Measurements from ENCODE around the gene ZWILCH.

GRCh38 chr15:65066222-65067406, 1.2 kb downstream of the RASL12 start:
- PRO-cap = bidirectional peak, plus-strand start at chr15:65067241, minus-strand start at chr15:65067076

GRCh38 chr15:65414666-65415753, 7.7 kb downstream of the IGDCC4 start:
- PRO-cap = no peak

DNA sequence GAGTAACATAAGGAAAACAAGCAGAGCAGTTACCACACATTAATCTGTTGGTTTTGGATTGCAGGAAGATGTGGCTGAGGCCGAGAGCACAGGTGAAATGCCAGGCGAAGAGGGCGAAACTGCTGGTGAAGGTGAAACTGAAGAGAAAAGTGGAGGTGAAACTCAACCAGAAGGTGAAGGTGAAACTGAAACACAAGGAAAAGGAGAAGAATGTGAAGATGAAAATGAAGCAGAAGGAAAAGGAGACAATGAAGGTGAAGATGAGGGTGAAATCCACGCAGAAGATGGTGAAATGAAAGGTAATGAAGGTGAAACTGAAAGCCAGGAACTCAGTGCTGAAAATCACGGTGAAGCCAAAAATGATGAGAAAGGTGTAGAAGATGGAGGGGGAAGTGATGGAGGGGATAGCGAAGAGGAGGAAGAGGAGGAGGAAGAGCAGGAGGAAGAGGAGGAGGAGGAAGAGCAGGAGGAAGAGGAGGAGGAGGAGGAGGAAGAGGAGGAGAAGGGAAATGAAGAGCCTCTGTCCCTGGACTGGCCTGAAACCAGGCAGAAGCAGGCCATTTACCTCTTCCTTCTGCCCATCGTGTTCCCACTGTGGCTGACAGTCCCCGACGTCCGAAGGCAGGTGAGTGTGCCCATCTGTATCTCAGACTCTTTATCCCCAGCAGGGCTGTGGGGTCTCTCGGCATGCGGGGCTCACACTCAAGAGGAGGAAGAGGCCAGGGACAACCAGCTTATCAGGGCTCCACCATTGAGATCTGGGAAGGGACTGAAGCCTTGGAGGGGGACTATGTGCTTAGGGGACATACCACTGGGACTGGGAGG, 28.8 kb downstream of the SLC24A1 start:
- PRO-cap = no peak

DNA sequence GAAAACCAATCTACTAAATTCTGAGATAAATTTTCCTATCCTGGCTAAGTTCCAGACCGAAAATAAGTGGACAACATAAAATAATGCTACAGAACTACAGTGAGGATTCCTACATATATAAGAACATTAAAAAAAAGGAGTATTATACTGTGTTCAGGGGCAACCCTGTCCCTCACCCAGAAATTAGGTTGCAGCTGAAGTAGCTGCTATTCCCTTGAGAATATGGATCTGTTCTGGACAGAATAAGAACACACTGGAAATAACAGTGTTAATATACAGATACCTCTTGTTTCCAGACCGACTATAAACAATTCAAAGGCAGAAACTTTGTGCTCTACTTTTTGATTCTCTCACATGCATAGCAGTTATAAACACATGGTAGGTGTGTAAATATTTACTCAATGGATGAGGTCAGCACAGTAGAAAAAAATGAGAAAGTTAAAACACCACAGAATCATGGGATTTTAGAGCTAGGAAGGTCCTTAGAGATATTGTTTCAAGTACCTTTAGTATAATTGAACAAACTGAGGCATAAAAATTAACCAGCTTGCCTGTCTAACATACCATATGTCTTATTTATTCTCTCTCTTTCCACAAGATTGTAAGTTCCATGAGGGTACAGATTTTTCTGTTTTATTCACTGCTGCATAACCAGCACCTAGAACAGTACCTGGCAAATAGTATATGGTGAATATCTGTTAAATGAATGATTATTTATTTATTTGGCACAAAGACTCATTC, 25.2 kb downstream of the DENND4A start:
- PRO-cap = no peak

DNA sequence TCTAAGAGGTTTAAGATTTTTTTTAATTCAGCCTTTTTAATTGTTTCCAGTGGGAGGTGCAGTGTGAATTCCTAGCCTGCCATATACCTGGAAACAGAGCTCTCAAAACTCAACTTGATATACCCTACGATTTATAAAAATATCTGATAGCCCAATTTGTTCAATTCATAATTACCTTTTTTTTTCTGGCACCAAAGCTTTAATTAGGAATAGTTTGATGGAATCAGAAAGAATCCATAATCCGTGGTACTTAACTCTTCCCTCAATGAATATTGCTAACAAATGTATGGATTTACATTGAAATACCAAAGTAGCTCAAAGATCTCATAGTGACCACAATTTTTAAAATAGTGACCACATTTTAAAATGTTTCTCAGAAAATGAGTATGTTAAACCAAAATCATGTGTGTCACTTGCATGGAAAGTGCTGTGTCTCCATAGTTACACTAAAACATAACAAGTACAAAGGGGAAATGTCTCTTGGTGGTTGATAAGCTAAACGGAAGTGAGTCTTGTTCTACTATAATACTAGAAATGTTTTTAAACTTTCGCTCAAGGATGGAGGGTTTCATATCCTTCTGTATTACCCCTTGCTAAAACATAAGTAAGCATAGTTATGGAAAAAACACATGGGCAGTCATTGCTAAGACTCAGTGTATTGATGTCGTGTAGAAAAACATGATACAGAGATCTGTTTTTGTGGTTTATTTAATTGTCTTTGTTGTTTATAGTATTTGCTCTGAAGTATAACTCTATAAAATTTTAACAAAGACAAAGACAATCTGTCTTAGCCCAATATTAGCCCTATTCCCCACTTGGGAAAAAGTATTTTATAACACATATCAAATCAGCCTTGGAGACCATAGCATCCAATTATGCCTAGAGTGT, 26.8 kb upstream of the DENND4A start:
- PRO-cap = no peak

DNA sequence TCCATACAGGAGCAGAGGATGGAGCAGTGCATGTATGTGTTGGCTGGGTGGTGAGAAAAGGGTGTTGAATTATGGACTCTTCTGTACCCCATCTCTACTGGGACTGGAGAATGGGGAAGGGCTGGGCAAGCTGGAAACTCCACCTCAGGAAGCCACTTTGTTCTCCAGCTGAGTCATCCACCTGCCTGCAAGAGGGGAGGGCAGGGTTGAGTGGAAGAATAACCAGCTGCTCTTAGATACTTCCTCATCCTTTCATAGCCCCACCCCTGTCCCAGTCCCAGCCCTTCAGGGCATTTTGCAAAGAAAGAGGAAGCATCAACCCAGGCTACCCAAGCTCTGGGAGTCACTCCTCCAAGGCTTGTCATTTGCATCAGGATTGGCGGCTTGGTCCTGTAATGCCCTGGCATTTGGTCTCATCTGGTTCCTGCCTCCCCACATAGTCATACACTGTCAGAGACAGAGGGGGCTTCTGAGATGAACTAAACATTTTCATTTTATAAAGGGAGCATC, 33.1 kb downstream of the RAB11A start:
- PRO-cap = no peak

GRCh38 chr15:66172131-66172769, 81.3 kb downstream of the MEGF11 start:
- PRO-cap = no peak

- PRO-cap = no peak
Observed at GRCh38 chr15:66252990-66253550, 480 bp downstream of the MEGF11 start.

DNA sequence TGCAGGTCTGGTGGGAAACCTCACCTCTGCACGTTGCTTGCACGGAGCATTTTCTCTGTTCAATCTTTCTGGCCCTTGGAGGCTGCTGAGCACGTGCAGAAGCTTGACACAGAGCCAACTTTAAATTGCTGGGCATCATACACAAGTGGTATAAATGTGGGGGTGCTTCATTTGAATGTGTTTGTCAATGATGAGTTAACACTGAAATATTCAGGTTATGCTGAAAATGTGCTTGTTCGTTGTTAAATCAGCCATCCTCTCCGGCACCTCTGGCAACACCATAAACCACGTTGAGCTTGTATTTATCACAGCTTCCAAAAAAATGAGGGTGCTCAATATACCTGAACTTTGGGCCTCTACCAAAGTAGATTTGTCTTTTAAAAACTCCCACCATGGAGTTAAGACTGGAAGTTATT, 1.1 kb downstream of the DIS3L start:
- PRO-cap = no peak

DNA sequence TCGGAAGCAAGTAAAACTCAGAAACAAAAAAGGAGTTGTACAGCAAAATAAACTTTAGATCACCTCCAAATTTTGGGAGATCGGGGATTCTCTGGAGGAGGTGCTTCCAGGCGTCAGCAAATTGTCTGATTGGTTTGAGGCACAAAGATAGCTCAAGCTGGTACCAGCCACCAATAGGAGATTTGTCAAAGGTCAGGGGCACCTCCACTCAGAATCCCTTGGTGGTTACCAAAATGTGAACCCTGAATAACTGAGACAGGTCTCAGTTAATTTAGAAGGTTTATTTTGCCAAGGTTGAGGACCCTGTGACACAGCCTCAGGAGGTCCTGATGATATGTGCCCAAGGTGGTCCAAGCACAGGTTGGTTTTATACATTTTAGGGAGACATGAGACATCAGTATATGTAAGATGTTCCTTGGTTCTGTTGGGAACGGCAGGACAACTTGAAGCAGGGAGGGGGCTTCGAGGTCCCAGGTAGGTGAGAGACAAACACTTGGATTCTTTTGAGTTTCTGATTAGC, 27.0 kb downstream of the SNAPC5 start:
- PRO-cap = no peak

GRCh38 chr15:66475951-66476809, 21.4 kb downstream of the SNAPC5 start:
- PRO-cap = no peak

DNA sequence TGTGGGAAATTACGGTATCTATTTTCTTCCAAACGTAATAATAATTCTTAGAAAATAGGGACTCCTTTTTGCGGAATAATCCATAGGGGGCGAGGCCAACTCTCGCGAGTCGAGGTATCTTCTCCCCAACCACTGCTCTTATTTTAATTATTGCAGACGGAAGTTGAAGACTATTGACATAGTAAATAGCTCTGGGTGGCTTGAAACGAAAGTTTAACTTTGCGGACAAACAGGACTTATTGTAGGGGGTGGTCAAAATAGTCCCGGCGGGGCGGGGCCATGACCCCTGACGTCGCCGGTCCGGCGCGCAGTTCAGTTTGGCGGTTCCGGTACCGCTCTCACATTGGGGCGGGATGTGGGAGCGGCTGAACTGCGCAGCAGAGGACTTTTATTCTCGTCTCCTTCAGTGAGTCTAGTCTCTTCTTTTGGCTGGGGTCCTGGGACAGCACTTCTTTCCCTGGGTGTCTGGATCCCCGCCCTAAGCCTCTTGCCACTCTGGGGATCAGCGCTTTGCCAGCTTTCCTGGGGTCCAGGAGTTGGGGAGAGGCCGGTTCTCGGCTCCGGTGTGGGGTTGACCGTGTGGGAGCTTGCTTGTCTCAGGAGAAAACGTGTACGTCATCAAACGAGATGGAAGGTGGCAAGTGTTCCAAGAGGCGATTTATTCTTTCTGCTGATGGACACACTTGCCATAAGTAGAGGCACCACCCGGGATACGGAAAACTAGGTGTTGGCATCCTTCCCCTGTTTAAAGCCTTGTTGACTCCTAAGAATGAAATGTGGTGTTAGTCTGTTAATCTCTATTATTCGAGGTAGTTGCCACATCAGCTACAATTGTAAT, at the start of gene ZWILCH:
TSS of gene ZWILCH (plus strand) at position 341 of the 838 bp plus-strand sequence.
- PRO-cap = bidirectional peak, plus-strand start at position 150 of the sequence, minus-strand start outside the sequence; unidirectional peak, plus-strand start at position 341 of the sequence

GRCh38 chr15:66679066-66679509, 22.9 kb upstream of the SMAD6 start:
- PRO-cap = no peak

DNA sequence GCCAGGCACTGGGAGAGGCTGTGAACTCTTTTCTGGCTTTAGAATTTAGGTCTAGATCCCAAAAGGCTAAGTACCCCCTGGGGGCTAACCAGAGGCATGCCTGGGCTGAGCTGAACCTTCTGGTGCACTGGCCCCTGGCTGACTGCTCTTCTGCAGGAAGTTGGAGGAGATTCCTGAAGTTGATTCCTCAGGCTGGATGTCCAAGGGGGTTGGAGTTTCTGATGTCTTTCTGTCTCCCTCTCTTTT, 5.8 kb downstream of the SMAD6 start:
- PRO-cap = no peak

- PRO-cap = no peak
Observed at GRCh38 chr15:66743960-66744426, 42.0 kb downstream of the SMAD6 start.

DNA sequence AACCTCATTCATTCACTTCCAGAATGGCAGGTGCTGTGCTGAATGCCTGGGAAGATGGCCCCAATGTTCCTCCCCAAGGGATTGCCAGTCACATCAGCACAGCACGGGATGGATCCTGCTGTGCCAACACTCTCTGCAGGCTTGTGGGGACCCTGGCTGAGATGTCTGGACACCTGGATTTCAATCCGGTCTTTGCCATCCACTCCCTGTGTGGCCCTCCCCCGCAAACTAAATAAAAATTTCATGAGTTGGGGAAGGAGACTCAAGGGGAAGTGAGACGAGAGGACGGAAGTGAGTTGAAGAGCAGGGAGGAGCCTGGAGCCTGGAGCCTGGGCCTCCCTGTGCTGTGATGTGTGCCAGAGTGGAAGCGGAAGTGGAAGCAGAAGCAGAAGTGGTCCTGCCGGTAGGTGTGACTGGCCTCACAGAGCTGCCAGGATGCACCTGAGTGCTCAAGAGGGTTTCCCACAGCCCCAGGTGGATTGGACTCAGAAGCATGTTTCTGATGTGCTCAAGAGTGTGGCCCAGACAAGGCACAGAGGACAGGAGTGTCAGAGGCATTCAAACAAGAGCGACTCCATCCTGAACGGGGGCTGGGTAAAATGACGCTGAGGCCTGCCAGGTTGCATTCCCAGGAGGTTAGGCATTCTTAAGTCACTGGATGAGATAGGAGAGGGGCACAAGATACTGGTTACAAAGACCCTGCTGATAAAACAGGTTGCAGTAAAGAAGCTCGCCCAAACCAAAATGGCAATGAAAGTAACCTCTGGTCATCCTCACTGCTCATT, 164.1 kb downstream of the SMAD6 start:
- PRO-cap = no peak

DNA sequence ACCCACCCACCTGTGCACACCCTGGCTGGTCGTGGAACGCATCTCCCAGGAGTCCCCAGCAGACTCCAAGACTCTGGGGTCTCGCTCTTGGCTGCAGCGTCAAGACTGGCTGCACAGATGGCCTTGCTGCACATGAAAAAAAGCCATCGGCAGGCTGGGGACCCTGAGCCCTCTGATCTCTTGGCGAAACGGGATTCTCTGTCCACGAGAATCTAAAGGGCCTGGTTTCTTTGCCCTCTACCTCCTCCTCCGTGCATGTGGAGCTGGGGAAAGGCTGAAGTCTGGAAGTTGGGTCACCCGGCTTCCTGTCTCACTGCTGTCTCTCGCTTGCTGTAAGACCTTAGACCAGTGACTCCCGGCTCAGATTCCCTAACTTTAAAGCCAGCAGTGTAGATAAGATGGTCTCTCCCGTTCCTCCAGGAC, 31.5 kb upstream of the SMAD3 start:
- PRO-cap = no peak

DNA sequence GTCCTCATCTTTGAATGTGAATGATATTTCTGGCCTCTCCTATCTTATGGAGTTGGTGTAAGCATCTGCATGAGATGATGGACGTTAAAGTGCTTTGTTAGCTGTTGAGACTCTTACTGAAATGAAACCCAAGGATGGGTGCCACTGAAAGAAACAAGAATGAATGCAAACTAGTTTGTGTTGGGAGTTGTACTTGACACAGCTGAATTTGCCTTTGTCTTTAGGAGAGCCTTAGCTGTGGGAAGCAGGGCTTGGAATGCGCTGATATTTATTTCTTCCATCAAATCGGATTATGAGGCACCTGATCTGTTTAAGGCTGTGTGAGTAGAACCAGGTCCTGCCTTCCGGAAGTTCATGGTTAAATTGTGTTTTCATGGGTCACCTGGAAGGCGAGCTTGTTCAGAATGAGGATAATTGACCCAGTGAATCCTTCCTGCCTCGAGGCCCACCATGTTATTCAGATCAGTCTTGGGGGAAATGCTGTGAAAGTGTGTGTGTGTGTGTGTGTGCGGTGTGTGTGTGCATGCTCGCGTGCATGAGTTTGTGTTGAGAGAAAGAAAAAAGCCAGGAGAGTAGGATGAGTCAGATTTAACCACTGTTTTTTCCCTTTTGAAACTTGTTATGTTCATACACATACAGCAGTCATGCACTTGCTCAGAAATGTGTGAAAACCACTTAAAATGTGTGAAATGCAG, 36.5 kb downstream of the SMAD3 start:
- PRO-cap = no peak

GRCh38 chr15:67114921-67115555, 49.6 kb downstream of the SMAD3 start:
- PRO-cap = no peak

DNA sequence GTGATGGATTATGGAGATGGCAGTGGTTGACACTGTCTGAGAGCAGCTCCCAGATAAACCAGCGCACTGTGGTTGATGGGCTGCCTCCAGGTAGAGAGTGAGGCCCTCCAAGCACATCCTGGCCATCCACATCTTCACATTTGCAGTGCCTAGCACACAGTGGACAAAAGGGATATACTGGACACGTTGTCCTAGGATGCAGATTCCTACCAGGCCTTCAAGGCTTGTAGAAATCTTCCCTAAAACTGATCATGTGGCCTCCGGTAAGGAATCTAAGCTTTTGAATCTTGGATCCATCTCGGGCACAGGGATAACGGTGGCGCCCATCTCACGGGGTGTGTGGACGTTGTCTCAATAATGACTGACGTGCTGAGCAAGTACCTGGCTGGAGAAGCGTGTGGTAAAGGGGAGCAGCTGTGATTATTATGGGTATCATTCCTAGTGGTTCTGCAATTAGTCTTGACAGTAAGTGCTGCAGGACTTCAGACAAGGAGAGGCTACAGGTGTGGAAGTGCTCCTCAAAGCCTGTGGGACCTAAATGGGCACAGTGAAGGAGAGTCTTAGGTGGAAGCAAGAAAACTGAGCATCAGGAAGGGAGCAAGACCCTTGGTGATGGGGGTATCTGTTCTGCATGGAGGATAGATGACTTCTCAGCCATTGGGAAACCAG, 50.9 kb downstream of the SMAD3 start:
- PRO-cap = no peak

Data from bile duct (tissue), 1 donor.